B cell (primary cell): ENCODE data around the gene ARHGAP24.

- PRO-cap = no peak
- CAGE, long polyA plus RNA = no peak
These were observed 150.4 kb downstream of the CDS1 start for GRCh38 chr4:84733332-84733761.

- PRO-cap = no peak
- CAGE, long polyA plus RNA = no peak
These were observed 156.6 kb downstream of the CDS1 start for GRCh38 chr4:84739541-84739879.

DNA sequence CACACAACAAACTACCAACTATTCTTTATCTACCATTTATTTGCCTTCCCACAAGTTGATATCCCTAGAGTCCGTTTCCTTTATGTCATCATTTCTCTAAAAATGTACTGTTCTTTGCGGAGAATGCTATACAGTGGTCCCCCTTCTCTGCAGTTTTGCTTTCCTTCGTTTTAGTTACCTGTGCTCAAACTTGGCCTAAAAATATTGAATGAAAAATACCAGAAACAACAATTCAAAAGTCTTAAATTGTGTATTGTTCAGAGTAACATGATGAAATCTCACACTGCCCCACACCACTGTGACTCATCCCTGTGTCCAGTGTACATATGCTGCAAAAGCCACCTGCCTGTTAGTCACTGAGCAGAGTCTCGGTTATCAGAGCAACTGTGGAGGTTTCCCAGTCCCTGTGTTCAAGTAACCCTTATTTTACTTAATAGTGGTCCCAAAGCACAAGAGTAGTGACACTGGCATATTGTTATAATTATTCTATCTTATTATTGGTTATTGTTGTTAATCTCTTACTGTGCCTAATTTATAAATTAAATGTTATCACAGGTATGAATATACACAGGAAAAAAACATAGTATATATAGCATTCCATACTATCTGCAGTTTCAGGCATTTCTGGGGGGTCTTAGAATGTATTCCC lies 152.1 kb downstream of the WDFY3 start:
- PRO-cap = no peak
- CAGE, long polyA plus RNA = no peak

DNA sequence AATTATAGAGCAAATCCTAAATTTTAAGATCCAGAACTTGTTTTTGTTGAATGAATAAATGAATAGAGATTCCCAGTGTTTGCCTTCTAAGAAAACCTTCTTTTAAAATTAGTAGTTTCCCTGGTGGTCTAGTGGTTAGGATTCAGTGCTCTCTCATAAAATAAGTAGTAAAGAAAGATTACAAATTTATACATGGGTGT lies 152.7 kb upstream of the ARHGAP24 start:
- PRO-cap = no peak
- CAGE, long polyA plus RNA = no peak

DNA sequence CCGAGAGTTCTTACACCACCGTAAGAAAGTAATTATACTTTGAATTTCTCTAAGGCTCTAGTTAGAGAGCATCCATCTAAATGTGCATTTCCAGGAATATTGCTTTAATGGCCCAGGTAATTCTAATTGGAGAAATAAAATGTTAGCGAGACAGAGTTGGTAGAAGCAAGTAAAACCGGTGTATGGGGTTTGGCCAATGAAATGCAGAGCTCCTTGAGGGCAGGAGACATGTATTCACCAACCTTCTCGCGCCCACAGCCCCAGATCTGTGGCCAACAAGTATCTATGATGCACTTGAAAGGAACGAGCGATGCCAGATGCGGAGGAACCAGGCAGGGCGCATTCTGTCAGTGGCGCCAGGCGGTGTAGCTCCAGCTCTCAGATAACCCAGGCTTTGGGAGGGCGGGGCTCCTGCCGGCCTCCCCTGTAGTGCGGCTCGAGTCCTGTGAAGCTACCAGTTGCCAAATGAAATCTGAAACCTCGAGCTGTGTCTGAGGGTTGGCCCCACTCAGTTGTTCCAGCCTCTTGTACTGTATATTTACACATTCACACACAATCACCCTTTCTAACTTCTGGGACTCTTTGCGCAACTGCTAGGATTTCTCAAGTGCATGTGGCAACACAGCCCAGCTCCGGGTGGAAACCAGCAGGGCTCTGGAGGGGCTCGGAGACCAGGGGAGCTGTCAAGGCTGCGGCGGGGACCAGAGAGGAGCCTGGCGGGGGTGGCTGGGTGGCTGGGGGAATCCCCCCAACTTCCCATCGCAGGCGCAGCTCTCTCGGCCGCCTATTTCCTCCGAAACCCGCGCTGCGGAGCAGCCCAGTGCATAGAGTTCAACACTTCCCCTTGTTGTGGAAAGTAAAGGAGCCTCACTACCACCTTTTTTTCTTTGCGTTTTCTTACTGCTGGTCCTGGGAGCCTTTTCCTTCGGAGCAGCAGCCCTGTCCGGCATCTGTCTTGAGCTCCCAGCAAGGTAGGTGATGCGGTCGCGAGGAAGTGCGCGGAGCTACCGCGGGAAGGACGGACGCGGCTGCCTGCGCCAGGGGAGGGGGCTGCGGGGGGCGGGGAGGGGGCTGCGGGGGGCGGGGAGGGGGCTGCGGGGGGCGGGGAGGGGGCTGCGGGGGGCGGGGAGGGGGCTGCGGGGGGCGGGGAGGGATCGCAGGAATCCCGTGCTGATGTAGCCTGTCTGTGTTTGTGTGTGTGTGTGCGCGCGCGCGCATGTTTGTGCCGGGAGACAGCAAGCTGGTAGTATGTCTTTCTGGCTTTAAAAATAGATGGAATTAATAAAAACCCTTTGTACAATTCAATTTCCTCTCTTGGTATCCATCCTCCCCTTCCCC lies at the start of gene ARHGAP24:
TSS of gene ARHGAP24 (plus strand) at position 562 of the 1,338 bp plus-strand sequence.
- PRO-cap = bidirectional peak, plus-strand start at position 457 of the sequence, minus-strand start at position 270 of the sequence; bidirectional peak, plus-strand start at position 815 of the sequence, minus-strand start at position 715 of the sequence
- CAGE, long polyA plus RNA = no peak

DNA sequence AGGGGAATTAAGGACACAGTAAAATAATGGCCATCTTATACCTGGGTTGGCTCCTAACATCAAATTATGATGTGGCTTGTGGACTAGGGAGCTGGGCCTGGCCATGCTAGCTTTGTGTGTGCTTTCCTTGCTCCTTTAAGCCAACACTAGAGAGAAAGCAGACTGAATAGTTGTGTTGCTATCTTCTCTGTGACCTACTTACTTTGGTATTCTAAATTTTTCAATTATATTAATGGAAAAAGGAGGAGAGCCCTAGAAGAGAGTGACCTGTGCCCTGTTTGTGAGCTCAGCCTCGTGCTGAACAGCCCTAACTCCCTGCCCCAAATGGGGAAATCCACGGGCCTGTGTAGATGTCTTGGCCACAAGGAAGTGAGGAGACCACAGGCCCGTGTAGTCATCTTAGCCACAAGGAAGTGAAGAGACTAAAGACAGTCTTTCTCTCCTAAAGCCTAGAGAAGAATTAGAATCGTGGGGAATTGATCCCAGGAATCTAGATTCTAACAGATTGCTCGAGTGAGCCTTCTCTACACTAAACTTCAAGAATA lies 23.3 kb downstream of the ARHGAP24 start:
- PRO-cap = bidirectional peak, plus-strand start at position 391 of the sequence, minus-strand start at position 326 of the sequence
- CAGE, long polyA plus RNA = no peak

GRCh38 chr4:85757998-85758802 lies 283.2 kb downstream of the ARHGAP24 start:
- PRO-cap = no peak
- CAGE, long polyA plus RNA = no peak

DNA sequence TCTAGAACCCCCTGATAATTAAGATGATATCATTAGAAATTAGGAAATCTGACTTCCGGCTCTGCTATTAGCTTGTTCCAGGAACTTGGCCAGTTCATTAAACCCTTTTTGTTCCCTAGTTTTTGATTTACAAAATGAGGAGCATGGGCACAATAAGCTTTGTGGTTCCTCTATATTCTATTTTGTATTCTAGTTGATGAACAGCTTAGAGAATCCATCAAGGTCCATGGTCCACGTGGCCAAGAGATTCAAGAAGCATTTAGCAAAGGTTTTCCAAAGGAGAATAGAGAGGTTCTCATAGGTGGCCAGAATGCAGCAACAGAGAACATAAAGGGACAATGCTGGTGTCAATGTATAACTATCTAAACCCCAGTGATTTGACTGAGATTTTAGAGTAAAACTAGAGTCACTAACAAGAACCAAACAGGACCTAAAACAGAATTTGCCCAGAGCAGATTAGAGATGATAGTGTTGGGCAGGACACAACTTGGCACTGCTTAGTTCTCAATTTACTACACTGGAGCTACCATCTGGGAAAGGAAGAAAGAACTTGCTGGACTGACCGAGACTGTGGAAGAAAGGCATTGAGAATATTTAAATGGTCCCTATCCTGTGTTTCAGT lies 407.6 kb downstream of the ARHGAP24 start:
- PRO-cap = no peak
- CAGE, long polyA plus RNA = no peak

GRCh38 chr4:85929904-85930348 lies 429.9 kb downstream of the MAPK10 start:
- PRO-cap = no peak
- CAGE, long polyA plus RNA = no peak

DNA sequence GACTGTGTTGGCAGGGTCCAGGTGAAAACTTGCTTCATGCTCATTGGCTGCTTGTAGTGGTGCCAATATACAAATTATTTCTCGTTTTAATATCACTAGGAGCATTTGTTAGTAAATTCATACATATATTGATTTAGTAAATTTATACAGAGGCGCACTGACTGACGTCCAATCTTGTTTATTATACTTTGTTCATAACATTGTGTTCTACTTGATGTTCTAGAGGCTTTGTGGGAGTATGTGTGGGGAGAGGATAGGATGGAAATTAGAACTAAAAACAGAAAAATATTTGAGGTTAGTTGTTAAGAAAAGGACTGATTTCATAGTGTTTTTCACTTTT lies 1.8 kb downstream of the PTPN13 start:
- PRO-cap = no peak
- CAGE, long polyA plus RNA = no peak

DNA sequence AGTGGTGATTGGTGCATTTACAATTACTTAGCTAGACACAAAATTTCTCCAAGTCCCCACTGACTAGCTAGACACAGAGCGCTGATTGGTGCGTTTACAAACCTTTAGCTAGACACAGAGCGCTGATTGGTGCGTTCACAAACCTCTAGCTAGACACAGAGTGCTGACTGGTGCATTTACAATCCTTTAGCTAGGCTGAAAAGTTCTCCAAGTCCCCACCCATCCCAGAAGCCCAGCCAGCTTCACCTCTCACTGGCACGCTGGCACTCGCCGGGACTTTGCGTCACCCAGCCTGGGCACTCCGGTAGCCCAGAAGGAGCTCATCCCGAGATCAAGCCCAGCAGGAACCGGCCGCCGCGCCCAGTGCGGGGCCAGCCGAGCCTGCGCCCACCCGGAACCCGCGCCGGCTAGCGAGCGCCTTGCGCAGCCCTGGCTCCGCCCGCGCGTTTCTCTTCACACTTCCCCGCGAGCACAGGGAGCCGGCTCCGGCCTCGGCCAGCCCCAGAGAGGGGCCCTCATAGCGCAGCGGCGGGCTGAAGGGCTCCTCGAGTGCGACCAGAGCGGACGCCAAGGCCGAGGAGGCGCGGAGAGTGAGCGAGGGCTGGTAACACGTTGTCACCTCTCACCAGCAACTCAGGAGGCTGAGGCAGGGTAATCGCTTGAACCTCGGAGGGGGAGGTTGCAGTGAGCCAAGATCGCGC lies 11.8 kb upstream of the C4orf36 start:
- PRO-cap = no peak
- CAGE, long polyA plus RNA = no peak

DNA sequence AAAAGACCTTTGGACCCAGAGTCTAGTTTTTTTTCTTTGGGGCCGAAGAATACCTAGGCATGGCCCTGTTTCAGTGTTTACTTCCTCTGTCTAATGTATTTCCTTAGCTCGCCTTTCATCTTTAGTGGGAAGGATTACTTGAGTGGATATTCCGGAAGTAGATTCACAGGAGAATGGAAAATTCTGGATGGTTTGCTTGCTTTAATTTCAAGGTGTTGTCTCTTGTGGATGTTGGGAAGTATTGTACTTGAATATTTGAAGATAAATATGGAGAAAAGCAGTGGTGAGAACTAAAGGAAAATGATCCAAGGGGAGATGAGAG lies 1.7 kb downstream of the AFF1 start:
- PRO-cap = no peak
- CAGE, long polyA plus RNA = no peak

DNA sequence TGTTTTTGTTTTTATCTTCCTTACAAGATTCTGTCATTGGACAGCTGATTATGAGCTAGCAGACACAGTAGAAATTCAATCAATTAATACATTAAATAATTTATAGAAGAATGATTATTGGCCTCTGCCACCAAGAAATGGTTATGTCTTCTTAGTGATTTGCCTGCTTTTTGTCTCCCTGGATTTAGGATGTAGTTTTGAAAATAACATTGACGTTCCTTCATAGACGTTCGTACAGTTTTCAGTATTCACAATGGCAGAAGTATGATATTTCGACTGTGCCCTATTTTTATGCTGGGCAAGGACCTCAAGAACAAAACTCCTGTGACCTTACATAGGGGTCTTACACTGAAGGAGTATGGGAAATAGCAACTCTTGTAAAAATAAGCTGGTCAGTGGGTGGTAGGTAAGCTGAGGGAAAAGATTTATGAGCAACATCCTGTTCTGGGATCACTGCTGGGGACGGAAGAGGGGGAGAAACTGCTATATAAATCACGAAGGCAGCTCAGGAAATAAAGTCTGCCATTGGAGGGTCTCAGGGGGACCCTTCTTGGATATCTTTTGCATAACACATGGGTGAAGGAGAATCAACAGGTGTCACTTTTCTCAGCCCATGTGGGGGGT lies 33.5 kb downstream of the AFF1 start:
- PRO-cap = no peak
- CAGE, long polyA plus RNA = no peak

DNA sequence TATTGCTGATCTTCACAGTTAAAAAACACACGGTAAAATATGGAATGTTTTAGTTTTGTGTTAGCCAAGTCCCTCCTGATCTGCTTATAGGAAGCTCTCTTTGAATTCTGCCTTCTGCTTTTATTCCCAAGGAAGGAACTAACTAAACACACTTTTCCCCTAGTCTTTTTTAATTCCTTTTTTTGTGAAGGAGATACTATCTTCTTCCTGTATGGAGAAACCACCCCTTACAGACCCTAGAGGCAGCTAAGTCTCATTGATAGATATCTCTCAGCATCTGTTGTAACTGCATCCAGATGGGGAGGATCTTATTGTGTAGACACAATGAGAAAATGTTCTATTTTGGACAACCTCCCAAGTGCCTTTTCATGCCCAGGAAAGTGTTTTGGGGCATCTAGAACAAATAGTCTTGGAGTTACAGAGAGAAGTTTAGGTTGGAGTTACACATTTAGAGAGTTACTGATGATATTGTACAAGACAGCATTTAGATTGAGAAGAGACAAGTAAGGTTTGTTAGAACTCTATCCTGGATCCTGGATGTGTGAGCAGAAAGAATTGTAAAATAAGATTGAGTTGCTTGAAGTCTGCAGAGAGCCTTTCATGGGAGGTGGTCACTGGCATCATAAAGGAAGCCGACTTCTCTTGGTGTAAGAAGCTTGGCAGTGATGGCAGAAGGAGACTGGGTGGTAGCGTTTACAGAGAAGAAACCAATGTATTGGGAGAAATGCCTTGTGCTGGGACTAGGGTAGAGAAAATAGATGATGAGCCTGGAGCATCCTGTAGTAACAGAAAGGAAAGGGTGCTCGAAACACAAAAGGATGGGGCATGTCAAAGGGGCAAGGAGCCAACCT lies 64.6 kb downstream of the AFF1 start:
- PRO-cap = no peak
- CAGE, long polyA plus RNA = no peak

- PRO-cap = bidirectional peak, plus-strand start at chr4:87007053, minus-strand start at chr4:87006878
- CAGE, long polyA plus RNA = no peak
These were observed 71.9 kb downstream of the AFF1 start for GRCh38 chr4:87006501-87007341.

DNA sequence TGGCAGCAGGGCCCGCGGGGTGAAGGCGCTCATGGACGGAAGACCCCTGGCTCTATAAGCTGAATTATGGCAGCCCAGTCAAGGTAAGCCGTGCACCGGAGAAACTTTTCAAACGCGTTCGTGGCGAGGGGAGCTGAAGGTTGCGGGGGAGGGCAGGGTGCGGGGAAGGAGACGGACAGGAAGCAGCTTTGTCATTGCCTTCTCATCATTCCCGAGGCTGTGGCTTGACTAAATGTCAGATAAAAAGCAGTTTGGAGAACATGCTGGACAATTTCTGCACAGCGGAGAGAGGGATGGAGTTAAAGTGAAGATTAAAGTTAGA lies 72.5 kb downstream of the AFF1 start:
- PRO-cap = no peak
- CAGE, long polyA plus RNA = no peak

GRCh38 chr4:87409205-87409981 lies 13.0 kb upstream of the NUDT9 start:
- PRO-cap = no peak
- CAGE, long polyA plus RNA = no peak

DNA sequence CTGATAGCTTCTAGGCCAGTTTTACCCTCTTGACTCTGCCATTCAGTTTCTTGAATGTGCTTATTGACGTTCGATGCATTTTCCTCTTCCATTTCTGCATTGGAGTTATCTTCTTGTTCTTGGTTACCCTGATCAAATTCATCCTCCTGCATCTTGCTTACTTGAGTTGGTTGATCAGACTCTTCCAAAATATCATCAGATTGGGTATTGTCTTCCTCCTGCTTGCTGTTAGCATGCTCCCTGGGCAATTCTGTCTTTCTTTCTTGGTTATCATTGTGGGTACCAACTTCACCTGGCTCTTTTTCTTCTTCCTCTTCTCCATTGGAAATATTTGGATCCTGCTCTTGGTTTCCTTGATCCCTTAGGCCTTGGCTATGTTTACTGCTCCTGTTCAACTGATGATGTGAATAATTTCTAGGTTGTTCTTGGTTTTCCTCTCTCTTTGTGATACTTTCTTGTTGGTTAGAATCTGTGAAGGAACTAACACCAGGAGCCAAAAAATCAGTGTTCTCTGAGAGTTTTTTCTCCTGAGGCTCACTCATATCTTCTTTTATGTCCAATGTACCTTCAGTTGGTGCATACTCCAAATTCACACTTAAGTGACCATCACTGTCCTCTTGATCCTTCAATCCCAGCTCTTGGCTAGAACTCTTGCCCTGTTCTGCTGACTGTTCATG lies 35.2 kb downstream of the SPARCL1 start:
- PRO-cap = no peak
- CAGE, long polyA plus RNA = no peak

DNA sequence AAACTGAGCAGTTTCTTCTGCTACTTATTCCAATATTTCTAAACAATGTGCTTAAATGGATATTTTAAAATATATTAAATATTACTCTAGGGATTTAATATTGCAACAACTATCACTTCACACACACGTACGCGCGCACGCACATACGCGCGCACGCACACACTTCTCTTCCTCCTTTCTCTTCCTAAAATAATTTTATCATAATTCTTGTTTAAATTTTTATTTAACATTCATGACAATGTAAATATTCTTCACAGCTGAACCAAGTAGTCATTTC lies 28.6 kb downstream of the SPARCL1 start:
- PRO-cap = no peak
- CAGE, long polyA plus RNA = no peak

DNA sequence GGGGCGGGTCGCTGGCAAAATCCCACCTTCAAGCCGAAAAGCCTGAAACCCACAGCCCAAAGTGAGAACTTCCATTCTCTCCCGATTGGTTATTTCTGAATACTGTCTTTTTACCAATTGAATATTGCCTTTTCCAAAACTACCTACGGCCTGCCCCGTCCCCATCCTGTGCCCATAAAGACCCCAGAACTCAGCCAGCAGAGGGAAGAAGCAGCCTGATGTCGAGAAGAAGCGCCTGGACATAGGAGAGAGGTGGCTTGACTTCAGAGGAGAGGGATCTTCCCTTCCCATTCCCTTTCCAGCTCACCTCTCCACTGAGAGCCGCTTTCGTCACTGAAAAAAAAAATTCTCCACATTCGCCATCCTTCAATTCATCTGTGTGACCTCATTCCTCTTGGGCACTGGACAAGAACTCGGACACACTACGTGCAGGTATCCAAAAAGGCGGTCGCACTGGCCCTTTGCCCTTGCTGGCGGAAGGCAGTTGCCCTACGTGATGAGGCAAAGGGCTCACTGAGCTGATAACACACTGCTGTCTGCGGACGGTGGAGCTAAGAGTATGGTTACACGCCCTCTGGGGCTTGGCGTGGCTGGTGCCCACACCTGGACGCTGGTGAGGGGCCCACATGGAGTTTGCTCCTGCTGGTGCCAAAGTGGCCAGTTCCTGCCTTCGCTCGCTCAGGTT lies 18.7 kb downstream of the SPARCL1 start:
- PRO-cap = no peak
- CAGE, long polyA plus RNA = no peak